Breast (tissue), 4 donors: ENCODE measurements around the genes MDM2, FRS2, CNOT2 and LGR5.

DNA sequence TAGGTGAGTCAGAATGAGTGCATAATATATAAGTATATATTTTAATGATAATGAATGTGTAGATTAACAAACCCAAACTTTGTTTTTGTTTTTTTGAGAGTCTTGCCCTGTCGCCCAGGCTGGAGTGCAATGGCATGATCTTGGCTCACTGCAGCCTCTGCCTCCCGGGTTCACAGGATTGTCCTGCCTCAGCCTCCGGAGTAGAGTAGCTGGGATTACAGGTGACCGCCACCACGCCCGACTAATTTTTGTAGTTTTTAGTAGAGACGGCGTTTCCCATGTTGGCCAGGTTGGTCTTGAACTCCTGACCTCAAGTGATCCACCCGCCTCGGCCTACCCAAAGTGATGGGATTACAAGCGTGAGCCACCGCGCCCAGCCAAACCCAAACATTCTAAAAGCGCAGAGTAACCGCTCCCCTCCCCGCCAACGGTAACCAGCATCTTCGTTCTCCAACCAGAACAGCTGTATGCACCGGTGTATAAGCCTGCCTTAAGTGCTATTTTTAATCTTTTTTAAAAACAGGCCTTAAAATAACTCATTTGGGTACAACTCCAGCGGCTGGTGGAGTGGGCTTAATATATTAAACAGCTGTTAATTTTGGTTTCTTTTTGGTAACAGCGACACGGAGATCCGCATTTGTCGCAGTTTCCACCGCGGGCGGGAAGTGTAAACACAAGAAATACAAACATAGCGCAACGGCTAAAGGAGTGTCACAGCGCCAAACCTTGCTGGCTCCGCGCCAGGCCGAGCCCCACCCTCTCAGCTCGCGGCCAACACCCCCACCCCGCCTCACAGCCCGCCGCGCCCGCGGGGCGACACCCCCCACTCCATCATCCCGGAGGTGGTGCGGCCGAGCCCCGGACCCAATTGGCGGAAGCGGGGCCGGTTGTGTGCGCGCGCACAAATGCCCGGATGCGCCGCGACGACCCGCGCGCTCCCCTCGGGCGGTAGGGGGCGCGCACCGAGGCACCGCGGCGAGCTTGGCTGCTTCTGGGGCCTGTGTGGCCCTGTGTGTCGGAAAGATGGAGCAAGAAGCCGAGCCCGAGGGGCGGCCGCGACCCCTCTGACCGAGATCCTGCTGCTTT, at the start of gene MDM2:
Gene MDM2, plus strand, starts transcription at position 954 of the 1,086 bp plus-strand sequence.
- PRO-cap, 3 experiments = peak in 3 of 3 experiments; most common plus-strand start position 970 of the sequence (in 2); most common minus-strand start position 870 of the sequence (in 2)
- RRBS = no CpG with 5 or more reads among the region's 75 CpGs

DNA sequence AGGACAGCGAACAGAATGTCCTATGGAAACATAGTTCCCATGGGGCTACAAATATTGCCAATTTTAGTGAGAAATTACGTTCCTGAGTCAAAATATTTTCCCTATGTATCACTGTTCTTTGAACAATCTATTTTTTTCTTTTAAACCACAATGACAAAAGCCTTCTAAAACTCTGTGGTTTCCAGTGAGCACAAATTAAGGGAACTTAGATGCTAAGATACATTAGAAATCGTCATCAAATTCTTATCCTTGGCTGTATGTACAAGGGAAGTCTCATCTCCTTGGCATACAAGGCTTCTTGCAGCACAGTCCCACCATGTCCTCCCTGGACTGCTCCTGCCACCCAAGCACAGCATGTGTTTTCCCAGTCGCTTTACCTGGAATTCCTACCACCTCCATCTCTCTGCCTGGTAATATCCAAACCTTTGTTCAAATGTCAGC, 17.9 kb downstream of the CPM start:
- PRO-cap, 3 experiments = no peak in any of the 3 experiments
- RRBS = no CpG with 5 or more reads among the region's 4 CpGs

GRCh38 chr12:69101328-69101690, 138.1 kb upstream of the CPSF6 start:
- PRO-cap, 3 experiments = no peak in any of the 3 experiments
- RRBS = no CpG with 5 or more reads among the region's 3 CpGs

- PRO-cap, 3 experiments = no peak in any of the 3 experiments
- RRBS = no CpG with 5 or more reads among the region's 4 CpGs
Measured at GRCh38 chr12:69159847-69160137, 79.6 kb upstream of the CPSF6 start.

DNA sequence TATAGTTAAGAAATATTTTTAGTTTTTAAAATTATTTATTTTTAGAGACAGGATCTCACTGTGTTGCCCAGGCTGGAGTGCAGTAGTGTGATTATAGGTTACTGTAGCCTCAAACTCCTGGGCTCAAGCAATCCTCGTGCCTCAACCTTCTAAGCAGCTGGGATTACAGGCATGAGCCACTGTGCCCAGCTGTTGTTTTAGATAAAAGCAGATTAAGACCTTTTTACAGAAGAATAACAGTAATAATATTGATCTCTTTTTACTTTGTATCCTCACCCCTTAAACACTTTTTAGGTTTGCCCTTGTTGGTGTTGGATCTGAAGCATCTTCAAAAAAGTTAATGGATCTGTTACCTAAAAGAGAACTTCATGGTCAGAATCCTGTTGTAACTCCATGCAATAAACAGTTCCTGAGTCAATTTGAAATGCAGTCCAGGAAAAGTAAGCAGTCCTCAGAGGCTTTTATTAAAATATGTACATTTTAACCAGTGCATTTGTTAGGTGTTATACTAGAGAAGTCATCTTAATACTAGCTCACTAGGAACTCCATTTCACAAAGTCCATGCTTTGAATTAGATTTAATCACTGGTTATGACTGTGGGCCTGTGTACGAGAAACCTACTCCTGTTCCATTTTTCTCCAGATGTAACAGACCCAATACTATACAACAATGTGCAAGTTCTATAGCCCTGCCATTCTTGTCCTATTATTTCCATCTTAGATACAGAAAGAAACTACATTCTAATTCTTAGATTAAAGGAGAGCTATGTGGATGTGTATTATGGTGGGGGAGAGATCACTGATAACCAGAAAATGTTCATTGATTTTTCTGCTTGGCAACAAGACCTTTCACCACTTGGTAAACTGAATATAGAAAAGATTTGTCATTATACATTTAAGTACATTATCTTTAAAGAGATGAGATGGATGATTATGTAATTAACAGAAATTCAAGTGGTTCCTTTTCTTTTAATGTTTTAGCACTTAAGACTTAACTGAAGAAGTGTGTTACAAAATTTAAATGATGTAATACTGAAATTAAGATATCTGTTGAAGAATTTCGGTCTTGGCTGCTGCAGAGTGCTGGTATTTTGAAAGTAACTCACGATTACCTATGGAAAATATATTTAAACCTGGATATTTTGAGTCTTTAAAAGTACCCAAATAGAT, 17.4 kb downstream of the CPSF6 start:
- PRO-cap, 3 experiments = no peak in any of the 3 experiments
- RRBS = no CpG with 5 or more reads among the region's 4 CpGs

- PRO-cap, 3 experiments = peak in 3 of 3 experiments; most common plus-strand start chr12:69470391 (in 3); most common minus-strand start chr12:69470676 (in 2)
- RRBS = 2% methylated on average over 18 of the region's 72 CpGs
Measured at GRCh38 chr12:69469962-69470936, at the start of gene FRS2. Gene FRS2, plus strand, starts transcription at chr12:69470388.

DNA sequence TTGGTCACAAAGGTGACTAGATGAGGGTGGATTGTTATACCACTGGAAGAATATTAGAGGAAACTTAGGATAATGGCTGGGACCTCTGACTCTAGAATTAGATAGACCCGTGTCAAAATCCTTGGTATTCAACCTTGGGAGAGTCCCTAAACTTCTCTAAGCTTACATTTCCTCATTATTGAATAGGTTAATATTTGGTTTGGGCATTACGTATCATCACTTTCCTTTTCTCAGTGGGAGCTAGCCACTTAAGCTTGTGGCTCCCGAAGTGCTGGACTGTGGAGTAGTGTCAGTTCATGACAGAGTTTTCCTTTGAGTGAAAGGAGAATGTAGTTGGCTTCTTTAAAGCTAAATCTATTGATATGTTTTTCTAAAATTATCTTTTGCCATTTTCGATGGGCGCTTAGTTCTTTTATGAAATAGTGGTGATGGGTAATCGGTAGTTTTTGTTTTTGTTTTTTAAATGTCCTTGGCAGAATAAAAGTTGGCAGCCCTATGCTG, 5.4 kb downstream of the FRS2 start:
- PRO-cap, 3 experiments = no peak in any of the 3 experiments
- RRBS = no CpG with 5 or more reads among the region's 6 CpGs

GRCh38 chr12:69515277-69515598, 45.0 kb downstream of the FRS2 start:
- PRO-cap, 3 experiments = no peak in any of the 3 experiments
- RRBS = no CpG with 5 or more reads among the region's 3 CpGs

DNA sequence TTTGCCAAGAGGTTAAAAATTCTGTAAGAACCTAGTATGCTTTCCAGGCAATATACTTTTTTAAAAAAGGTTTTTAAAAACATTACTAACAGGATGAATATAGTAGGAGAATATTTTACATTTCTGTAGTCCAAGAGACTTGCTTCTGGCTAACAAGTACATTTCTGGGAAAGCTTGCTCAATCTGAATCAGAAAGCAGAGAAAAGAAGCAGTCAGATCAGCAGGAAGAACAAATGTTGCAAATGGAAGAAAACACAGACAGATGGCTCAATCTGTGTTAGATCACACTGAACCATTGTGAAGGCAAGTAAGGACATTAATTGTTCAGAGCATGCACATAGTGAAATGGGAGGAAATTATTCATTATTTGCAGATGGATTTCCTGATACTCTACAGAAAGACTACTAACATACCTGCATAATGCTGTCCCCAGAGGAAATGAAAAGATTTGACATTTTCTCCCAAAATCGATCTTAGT, 65.2 kb upstream of the CNOT2 start:
- PRO-cap, 3 experiments = no peak in any of the 3 experiments
- RRBS = no CpG with 5 or more reads among the region's 1 CpG

GRCh38 chr12:70241479-70242144, 1.6 kb upstream of the CNOT2 start:
- PRO-cap, 3 experiments = peak in 1 of 3 experiments; most common plus-strand start chr12:70241962 (in 1)
- RRBS = no CpG with 5 or more reads among the region's 3 CpGs

DNA sequence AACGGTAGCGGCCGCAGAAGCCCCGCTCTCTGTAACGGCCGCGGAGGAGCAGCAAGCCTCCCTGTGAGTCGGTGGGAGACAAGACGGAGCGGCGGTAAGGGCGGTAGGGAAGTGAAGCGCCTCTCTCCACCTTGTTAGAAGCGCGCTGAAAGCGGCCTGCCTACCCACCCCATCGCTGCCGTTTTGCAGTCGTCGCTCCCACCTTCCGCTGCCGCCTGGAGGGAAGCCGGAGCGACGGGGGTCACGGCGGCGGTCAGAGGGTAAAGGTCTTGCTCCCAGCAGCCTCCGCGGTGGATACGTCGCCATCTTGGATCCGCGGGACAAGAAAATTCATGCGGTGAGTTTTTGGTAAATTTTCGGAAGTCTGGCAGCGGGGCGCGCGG, at the start of gene CNOT2:
Gene CNOT2, plus strand, starts transcription at position 290 of the 383 bp plus-strand sequence.
- PRO-cap, 3 experiments = peak in 3 of 3 experiments; most common plus-strand start position 74 of the sequence (in 1); most common minus-strand start position 217 of the sequence (in 3)
- RRBS = no CpG with 5 or more reads among the region's 40 CpGs

- PRO-cap, 3 experiments = no peak in any of the 3 experiments
- RRBS = no CpG with 5 or more reads among the region's 3 CpGs
Measured at GRCh38 chr12:70320830-70321924, 44.9 kb upstream of the KCNMB4 start.

DNA sequence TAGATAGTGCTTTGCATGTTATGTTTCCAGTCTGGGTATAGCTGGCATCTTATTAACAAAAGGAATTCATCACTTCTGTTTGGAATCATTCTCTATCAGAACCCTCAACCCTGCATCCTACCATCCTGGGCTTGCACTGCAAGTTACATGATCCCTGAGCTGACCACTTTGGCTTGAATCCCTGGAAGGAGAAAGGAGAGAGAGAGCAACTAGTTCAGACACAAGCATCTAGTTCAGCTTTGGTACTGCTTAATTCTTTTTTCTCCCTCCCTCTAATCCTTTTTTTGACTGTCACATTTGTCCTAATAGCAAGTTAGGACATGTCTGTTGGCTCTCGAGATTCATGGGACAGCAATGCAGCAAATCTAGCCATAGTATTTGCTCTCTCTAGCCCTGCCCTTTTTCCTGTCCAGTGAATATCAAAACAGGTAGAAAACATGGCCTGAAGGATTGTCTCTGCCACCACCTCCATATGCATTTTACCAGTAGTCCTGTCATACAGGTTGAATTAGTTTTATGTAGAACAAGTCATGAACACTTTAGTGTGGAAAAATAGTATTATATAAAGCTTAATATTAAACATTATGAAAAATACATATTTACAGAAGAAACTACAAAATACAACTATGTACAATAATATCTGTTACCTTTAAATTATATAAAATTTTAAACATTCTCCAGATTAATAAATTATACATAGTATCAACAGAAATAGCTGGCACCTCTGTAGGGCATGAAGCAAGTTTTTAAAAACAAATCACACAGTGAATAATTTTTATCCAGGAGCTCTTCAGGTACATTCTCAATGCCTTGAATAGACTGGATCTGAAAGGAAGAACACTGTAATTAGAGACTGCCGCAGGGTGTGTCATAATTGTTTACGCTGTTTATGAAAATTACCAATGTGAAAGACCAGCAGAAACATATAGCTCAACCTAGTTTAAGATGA, 116.3 kb downstream of the PTPRB start:
- PRO-cap, 3 experiments = no peak in any of the 3 experiments
- RRBS = no CpG with 5 or more reads among the region's 3 CpGs

DNA sequence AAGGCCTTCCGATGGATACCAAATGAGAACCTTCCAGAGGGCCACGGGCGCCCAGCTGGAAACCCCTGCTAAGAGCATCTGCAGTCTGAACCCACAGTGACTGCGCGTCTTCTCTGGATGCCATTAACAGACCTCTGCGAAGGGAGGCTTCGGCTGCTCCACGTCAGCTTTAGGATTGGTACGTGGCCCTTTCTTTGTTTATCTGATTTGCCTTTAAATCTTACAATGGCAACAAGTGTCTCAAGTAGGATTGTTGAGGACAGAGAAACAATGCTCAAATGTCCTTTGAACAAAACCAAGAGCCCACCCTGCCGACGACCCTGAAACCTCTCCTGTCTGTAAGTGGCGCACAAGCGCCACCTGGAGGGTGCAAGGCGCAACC, 82.4 kb upstream of the PTPRB start:
- PRO-cap, 3 experiments = no peak in any of the 3 experiments
- RRBS = no CpG with 5 or more reads among the region's 14 CpGs

- PRO-cap, 3 experiments = no peak in any of the 3 experiments
Measured at GRCh38 chr12:71141604-71141888, 16.3 kb downstream of the TSPAN8 start.

DNA sequence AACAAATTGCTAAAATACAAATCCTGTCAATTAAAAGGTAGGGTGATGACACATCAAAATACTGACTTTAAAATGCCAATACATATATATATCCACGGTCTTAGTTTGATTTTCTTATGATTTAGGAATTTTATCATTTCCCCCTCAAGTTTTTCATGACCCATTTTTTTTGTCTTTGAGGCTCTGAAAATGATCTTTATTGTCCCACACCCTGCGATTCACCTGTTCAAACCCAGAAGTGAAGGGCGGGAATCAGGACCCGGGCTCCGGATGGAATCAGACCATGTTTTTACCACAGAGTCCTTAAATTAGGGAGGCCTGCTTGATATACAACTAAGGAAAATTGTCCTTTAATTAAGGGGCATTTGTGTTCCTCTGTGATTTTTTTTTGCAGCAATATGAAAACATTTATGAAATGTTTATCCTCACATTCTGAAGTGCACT, 794 bp downstream of the TSPAN8 start:
- PRO-cap, 3 experiments = no peak in any of the 3 experiments
- RRBS = no CpG with 5 or more reads among the region's 5 CpGs

DNA sequence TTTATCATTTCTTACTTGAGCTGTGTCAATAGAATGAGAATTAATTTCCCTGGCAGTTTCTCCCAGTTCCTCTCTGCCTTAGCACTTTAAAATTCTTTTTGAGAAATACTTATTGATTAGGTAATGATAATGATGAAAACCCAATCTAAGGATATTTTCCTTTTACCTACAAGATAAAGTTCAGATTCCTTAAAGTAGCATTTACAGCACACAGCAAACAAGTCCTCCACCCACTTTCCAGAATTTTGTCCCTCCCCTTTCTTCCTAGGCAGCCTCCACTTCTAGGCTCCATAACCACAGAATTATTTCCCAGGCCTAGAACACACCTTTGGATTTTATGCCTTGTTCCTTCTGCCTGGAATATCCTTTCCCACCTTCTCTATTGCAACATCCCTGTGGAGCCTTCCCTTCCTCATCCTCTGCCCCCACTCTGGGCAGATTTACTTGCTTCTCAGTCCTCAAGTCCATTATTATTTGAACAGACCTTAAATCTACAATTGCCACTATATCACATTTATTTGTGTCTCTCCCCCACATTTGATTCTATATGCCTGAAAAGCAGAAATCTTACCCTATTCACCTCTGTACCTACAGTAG, 2.0 kb upstream of the TSPAN8 start:
- PRO-cap, 3 experiments = no peak in any of the 3 experiments

GRCh38 chr12:71439303-71440121, at the start of gene LGR5:
Gene LGR5, plus strand, starts transcription at chr12:71439798.
- PRO-cap, 3 experiments = peak in 1 of 3 experiments; most common plus-strand start chr12:71439798 (in 1); most common minus-strand start chr12:71439659 (in 1)
- RRBS = 2% methylated on average over 14 of the region's 73 CpGs

GRCh38 chr12:71636754-71637178, 26.9 kb downstream of the ZFC3H1 start:
- PRO-cap, 3 experiments = no peak in any of the 3 experiments
- RRBS = no CpG with 5 or more reads among the region's 3 CpGs

DNA sequence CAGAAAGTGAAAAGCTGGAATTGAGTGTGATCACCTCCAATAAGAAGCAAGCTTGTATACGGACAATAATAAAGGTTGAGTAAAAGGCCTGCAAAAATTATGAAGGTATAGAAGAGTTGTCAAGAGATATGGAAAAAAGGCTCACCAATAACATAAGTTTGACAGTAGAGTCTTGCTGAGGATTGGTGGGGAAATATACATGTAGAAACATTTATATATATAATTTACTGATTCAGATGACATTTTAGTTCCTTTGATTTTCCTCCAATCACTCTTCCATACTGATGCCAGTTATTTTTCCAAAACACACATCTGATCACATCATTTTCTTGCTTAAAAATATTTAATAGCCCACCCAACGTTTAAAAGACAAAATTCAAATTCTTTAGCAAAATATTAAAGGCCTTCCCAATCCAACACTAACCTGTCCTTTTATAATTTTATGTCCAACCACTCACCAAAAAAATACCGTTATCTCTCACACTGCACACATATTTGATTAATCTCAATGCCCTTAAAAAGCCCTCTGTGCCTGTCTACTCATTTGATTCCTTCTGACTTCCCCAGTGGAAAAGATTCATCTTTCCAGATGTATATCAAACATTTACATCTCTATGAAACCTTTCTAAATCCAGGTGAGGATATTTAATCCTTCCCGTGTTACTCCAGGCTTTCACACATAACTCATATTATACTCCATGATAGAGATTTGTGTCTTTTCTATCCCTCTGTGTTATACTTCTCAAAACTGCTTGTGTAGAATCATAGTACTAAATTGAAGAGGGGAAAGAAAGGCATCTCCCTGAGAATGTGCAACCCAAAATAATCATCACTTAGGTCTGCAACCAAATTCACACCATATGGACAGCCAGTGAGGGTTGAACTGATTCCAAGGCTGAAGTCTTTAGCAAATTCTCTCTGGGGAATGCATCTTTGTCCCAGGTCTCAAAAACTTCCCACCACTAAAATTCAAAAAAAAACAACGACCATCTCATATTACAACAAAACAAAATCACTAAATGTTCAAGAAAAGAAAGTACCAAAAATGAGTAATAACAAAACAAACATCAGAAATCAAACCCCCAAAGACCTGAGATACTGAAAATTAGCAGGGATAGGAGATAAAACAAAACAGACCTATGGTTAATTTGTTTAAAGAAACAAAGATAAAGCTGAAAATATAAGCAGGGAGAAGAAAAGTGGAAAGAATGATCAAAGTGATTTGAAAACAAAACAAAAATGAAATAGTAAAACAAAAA, 11.2 kb downstream of the ZFC3H1 start:
- PRO-cap, 3 experiments = no peak in any of the 3 experiments
- RRBS = no CpG with 5 or more reads among the region's 5 CpGs